ENCODE data around the gene STUM.

DNA sequence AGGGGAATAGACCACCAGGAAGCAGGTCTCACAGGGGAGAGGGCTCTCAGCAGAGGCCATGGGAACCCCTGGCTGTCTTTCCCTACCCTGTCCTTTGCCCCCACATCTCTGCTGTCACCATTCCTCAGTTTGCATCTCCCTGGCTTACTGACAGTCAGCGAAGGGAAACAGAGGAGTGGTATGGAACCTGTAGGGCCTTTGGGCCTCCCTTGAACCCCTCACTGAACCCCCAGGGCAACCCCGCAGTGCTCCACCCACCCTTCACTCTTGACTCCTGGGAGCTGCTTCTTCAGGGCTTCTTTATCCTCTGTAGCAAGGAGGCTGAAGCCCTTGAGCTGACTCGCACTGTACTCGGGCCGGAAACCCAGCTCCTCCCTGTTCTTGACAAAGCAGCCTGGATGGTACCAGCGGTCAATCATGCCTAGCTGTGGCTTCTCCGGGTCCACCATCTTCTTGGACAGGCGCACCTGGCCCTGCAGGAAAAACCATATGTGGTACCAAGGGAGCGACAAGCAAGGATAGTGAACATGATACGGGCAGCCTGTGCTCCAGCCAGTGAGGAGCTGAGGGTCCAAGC lies 17.7 kb downstream of the PARP1 start:
- PRO-cap, 10 experiments: no peak in any of the 10 experiments

GRCh38 chr1:226548172-226549220 lies at the start of gene STUM:
STUM (plus strand) TSS chr1:226548764.
- PRO-cap, 10 experiments: peak in 2 of 10 experiments; most common plus-strand start chr1:226548754 (in 2); most common minus-strand start chr1:226548607 (in 2)

DNA sequence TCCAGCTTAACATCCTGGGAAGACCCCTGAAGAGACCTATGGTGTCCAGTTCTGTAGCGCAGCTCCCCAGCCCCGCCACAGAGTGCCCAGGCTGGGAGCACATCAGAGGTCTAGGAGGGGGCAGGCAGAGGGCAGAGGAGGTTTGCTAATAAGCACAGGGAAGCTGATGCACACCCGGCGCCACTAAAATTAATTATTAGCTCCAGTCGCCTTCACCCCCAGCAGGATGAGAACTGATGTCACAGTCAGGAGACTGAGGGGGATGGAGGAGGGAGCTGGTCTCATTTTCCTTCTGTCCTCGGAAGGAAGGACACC lies 38.4 kb downstream of the STUM start:
- PRO-cap, 10 experiments: no peak in any of the 10 experiments

DNA sequence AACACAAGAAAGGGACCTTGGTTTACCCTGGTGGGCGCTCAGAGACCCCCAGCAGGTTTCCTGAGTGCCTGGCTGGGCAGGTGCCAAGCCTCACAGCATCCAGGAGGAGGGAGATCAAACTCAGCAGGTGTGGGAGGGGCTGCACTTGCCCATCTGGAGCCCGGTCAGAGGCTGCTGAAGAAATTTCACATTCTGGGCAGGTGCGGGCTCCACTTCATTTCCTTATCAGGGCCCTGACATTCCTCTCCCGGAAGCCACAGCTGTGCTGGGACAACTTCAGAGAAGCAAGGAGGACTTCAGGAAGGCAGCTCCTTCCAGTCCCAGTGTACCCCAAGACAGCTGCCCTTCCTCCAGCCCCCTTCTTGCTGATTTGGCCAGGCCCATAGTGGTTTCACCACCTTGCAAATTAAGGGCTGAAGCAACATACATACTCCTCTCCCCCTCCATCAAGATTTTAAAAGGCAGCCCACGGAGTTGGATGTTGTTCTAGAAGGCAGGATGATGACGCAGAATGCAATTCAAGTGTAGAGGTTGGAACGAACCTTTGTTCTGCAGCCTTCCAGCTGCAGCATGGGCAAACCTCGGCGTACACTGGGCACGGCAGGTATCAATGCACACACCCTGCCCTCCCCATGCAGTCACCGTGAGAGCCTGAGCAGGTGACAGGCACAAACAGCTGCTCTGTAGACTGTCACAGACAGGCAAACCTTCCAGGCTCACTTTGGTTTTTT lies 82.7 kb downstream of the ITPKB start:
- PRO-cap, 10 experiments: no peak in any of the 10 experiments

DNA sequence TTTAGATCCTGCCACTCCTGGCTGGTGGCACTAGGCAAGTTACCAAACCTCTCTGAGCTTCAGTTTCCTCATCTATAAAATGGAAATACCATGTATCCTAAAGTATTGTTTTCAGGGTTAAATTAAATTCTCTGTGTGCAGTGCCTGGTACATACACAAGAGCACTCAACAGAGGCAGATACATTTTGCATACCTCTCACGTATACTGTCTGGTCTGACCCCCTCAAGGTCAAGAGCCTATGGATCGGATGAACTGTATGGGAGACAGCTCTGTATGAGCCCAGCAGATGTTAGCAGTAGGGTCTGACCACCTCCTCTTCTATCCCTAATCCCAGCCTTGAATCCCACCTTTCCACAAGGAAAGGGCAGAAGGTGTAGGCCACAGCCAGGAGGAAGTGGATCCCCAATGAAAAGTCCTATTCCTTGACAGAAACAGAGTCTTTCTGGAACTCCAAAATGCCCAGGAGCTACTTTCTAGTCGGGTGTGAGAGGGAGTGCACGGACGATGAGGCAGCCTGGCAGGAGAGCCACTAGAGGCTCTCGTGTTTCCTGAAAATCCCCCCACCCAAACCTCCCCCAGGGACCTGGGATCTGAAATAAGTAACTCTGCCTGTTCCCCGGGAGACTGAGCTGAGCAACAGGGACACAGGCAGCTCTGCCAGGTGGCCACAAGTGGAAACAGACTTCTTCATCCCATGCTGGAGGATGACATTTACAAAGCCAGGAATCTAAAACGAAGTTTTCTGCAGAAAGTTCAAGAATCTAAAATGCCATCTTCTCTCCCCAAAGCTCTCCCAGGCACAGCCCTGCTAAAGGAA lies 77.3 kb downstream of the ITPKB start:
- PRO-cap, 10 experiments: no peak in any of the 10 experiments

DNA sequence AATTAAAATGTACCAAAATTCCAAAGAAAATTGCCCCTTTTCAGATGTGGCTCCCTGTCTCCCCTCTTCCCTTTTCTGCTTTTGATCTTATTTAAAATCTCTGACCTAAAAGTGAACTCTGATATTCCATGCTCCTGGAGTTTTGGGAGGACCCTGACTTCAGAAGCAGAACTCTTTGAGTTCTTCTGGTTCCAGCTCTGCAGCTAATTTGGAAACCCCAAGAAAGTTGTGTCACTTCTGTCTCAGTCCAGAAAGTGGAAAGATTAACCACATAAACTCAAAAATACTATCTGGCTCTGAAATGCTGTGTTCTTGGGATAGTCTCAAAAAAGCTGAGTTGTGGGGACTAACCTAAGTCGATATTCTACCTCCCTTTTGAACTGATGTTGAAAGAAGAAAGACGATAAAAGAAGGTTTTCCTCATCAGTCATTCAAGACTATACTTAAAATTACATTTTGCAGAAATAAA lies 59.8 kb downstream of the ITPKB start:
- PRO-cap, 10 experiments: peak in 1 of 10 experiments; most common minus-strand start position 183 of the sequence (in 1)

- PRO-cap, 10 experiments: no peak in any of the 10 experiments
These were observed 33.6 kb downstream of the ITPKB start for GRCh38 chr1:226705501-226705822.

DNA sequence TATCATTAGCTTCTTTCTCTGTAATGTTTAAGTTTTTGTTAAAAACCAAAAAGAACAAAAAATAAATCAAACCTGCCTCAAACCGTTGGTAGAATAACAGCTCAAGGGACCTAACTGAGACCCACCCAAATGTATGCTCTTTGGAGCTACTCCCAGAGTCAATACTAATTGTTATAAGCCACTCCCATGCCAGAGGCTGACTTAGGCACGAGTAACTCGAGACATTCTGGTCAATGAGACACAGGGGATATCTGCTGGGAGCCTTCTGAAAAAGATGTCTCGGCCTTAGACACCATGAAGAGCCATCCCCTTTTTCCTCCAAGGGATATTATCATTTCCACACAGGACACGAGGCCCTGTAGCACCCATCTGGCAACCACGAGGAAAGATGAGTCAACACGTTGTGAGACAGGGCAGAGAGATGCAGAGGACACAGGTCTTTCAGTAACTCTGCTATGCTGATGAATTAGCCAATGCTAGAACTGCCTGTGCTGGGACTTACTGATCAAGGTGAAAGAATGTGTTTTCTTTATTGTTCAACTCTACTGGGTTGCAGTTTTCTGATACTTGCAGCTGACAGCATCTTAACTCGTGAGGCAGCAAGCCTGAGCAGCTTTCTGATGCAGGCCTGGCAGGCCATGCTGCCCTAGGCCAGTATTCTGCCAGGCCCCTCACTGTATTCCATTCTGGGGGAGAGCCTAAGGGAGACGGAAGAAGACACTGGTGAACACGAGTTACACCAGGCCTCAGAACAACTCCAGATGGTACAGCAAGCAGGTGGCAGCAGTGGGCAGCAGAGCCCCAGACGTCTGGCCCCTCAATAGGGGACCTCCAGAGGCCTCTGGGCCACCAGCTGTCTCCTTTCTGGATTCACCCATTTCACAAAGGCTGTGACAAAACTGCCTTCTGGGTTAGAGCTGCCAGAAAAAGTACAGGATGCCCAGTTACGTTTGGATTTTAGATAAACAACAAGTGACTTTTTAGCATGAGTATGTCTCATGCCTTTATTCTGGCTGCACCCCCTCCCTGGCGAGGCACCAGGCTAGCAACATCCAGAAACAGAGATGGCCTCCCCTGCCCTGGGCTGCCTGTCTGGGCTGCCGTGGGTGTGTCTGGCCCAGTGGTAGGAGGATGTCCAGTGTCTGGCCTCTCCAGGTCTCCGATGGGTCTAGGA lies 30.4 kb downstream of the ITPKB start:
- PRO-cap, 10 experiments: peak in 1 of 10 experiments; most common plus-strand start position 229 of the sequence (in 1)

- PRO-cap, 10 experiments: peak in 2 of 10 experiments; most common plus-strand start chr1:226807255 (in 2); most common minus-strand start chr1:226807136 (in 1)
These were observed 63.5 kb upstream of the PSEN2 start for GRCh38 chr1:226806862-226807467.

DNA sequence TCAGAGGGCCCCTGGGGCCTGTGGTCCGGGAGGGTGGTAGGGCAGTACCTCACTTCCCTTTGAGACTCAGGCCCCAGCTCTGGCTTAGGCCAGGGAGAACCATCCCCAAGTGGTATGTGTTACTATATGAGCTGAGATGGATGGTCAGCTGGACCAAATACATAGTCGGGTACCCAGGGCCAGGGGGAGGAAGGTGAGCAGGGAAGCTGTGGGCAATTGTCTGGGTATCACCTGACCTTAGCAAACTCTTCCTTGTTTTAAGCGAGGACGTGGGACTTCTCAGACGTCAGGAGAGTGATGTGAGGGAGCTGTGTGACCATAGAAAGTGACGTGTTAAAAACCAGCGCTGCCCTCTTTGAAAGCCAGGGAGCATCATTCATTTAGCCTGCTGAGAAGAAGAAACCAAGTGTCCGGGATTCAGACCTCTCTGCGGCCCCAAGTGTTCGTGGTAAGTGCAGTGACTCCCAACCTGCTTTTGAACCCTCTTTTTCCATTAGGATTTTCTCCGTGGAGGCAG lies 4.7 kb downstream of the PSEN2 start:
- PRO-cap, 10 experiments: no peak in any of the 10 experiments

- PRO-cap, 10 experiments: peak in 2 of 10 experiments; most common plus-strand start chr1:226938170 (in 2)
These were observed 2.1 kb upstream of the COQ8A start for GRCh38 chr1:226937983-226938499.

DNA sequence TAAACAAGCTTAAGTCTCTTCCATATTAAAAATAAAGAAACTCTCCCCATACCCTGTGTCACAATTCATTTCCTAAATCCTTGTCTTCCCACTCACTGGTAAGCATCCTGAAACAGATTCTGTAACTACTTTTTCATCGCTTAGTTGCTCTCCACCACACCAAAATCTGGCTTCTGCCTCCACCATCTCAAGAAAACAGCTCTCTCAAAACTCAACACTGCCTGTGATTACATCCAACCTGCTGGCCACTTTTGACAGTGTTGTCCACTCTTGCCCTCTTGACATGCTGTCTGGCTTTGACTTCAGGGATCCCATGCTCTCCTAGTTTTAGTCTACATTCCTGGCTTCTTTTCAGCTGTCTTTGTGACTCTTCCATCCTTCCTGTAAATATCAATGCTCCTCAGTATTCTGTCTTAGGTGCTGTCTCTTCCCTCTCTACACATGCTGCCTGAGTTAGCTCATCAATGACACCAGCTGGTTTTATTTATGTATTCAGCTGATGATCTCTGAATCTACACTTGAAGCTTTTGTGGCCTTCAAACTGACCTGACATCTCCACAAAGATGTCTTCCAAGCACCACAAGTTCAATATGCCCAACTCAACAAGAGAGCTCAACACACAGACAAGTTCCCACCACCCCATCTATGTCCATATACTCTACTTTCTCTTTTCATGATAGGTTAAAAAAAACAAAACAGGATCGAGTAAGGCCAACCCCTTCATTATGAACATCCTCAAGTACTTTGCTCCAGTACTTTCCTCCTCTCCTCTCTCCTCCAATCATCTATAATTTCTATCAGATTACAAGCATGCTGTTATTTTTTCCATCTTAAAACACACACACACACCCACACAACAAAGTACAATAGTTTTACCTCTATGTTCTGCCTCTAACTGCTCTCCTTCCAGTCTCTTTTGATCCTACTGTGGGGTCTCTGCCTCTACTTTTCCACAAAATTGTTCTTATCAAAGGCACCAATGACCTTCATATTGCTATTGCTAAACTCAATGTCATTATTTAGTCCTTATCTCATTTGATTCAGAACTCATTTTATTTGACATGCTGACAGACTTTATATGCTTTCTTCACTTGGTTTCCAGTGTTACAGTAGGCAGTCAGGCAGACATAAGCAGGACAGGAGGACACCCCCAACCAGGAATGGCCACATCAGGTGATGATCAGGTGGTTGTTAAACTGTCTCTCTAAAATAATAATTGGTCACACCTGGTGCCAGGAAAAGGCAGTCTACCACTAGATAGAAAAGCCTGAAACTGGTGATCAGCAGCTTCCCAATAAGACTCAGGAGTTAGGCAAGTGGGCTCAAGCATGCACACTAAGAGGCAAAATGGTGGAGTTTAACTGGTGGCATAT lies 156.7 kb downstream of the COQ8A start:
- PRO-cap, 10 experiments: no peak in any of the 10 experiments

- PRO-cap, 10 experiments: no peak in any of the 10 experiments
These were observed 179.5 kb downstream of the COQ8A start for GRCh38 chr1:227119519-227119975.

DNA sequence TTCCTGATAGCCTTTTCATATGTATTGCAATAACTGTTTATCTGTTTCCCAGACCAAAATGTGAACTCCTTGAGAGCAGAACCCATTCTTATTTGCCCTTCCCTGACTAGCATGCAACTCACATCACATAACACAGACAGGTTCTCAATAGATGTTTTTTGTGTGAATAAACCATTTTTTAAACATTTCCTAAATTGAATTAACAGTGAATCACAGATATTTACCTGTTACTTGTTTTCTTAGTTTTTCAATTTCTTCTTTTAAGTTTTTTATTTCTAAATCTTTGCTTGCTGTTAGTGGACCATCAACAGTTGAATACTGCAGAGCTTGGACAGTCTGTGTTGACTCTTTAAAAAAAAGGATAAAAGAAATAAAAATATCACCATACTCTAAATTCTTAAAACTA lies 188.8 kb downstream of the COQ8A start:
- PRO-cap, 10 experiments: no peak in any of the 10 experiments

- PRO-cap, 10 experiments: no peak in any of the 10 experiments
These were observed 178.8 kb downstream of the CDC42BPA start for GRCh38 chr1:227139486-227139977.

DNA sequence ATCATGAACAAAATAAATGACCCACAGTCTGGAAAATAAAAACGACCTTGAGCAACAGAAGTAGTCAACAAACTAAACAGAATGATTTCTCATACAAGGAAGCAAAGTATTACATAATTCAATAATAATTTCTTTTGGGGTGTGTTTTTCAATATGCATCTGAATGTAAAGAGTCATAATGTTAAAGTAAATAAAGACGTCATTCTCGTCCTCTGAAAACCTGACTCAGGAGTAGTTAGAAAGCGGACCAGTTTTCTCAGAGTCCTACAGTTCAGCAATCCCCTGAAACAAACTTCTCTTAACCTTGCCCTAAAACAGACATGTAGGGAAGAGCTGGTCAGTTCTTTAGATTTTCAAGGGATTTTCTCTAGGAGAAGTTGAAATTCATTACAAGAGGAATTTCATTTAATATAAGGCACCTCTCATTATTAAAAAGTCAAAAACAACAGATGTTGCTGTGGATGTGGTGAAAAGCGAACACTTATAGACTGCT lies 18.5 kb downstream of the CDC42BPA start:
- PRO-cap, 10 experiments: peak in 5 of 10 experiments; most common plus-strand start position 250 of the sequence (in 5); most common minus-strand start position 58 of the sequence (in 1)

DNA sequence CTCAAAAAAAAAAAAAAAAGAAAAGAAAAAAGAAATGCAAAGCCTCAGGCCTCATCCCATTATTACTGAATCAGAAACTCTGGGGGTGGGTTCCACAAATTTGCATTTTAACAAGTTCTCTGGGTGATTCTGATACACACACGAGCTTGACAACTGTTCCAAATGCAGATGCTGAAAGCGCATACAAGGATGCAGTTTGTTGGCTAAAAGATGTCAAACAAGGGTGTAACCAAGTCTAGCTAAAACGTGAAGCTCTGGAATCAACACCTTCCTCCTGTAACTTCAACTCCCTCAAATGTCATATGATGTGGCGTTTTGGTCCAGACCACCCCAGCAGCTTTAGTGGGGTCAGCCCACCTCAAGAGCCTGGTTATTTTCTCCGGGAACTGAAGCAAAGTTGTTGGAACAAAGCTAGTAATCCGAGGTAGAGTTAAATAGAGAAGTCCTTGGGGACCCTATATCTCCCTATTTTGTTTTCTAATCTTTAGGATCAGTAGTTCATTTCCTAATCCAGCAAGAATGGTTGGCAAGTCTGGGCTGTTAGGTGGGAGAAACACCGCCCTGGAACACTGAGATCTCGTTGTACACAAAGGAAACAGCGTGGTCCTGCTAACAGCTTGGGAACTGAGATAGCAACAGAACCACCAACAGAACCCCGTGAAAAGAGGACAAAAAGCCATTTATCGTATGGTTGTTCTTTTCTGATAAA lies 121.7 kb upstream of the CDC42BPA start:
- PRO-cap, 10 experiments: no peak in any of the 10 experiments

GRCh38 chr1:227748161-227749680 lies 13.5 kb downstream of the SNAP47 start:
- PRO-cap, 10 experiments: no peak in any of the 10 experiments

GRCh38 chr1:227934421-227935206 lies 13.1 kb downstream of the WNT9A start:
- PRO-cap, 10 experiments: no peak in any of the 10 experiments

- PRO-cap, 10 experiments: peak in 2 of 10 experiments; most common plus-strand start chr1:227937222 (in 1); most common minus-strand start chr1:227937039 (in 1)
These were observed 10.7 kb downstream of the WNT9A start for GRCh38 chr1:227936868-227937694.

Measured in Metastatic Breast Carcinoma in the Brain (tissue), 10 donors.